Metastatic Pancreatic Carcinoma in the Ovary (tissue), 1 donor: ENCODE measurements around a stretch of chr1.

GRCh38 chr1:180530375-180530911, 28.1 kb upstream of the ACBD6 start:
- PRO-cap = no peak

DNA sequence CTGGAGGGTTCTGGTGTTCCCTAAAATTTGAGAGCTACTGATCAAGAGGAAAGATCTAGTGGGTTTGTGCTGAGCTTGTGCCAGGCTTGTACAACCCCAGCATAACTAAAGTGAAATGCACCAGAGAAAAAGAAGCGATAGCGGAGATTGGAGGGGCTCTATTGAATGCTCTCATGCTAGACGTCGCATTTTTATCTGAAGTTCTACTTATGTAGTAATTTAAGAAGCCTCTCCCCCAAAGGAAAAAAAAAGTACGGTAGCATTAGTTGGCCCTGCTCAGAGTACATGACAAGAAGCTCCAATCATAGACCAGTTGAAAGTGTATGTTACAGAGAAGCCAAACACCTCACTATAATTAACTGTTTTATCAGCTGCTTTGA, 36.6 kb upstream of the ACBD6 start:
- PRO-cap = no peak

- PRO-cap = no peak
These were observed 40.2 kb upstream of the ACBD6 start for GRCh38 chr1:180542602-180542934.

DNA sequence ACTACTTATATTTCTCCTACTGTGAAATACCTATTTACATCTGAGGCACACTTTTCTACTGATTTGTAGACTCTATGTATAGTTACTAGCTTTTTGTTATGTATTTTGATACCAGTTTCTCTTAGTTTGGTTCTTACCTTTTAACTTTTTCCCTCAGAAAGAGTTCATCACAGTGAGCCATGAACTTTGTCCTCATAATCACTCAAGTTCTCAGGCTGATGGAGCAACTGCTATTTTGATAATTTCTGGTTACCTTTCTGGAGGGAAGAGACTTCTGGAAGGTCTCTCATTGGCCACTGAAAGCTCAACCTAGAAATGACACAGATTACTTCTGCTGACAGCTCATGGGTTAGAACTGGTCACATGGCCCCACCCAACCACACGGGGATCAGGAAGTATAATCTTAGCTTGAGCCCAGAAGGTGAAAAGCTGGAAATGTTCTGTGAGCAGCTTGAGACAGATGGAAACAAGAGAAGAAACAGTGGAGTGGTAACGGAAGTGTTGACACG, 22.2 kb upstream of the XPR1 start:
- PRO-cap = no peak

- PRO-cap = no peak
These were observed 13.8 kb downstream of the KIAA1614 start for GRCh38 chr1:180926254-180927240.

DNA sequence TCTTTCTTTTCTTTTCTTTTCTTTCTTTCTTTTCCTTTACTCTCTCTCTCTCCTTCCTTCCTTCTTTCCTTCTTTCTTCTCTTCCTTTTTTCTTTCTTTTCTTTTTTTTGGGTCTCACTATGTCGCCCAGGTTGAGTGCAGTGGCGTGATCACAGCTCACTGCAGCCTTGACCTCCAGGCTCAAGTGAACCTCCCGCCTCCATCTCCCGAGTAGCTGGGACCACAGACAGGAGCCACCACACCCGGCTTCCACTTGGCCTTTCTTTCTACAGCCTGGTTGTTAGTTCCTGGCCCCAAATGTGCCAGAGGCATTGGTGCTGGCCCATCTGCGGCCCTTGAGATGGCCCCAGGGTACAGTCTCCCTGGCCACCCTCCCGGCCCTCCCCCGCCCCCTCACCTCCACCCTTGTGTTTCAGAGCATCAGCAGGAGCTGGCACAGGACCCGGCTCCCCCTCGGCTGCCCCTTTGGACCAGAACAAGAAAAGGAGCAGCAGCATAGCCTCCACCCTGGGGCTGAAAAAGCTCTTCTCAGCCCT, 28.0 kb downstream of the KIAA1614 start:
- PRO-cap = no peak

DNA sequence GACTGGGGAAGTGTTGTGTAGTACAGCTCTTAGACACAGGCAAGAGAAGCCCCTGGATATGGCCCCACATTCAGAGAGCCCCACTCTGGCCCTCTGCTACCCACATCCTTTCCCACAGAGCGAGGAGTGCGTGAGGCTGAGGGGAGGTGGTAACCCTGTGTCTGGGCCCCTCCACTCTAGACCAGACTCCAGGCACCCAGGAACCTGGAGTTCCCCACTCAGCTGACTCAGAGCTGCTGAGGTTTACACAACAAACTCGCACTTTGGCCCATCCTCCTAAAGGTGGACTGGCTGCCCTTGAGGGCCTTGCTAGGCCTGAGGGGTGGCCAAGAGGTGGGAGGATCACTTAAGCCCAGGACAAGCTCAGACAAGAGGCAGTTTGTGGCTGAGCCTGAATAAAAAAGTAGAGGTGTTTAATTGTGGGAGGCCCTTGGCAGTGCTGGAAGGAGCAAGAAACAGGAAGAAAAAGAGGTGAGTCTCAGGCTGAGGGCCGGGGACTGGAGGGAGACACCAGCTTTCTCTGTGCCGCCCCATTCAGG, 10.7 kb downstream of the MR1 start:
- PRO-cap = no peak

GRCh38 chr1:181090318-181090711, 1.8 kb downstream of the IER5 start:
- PRO-cap = bidirectional peak, plus-strand start at chr1:181090378, minus-strand start at chr1:181090226

DNA sequence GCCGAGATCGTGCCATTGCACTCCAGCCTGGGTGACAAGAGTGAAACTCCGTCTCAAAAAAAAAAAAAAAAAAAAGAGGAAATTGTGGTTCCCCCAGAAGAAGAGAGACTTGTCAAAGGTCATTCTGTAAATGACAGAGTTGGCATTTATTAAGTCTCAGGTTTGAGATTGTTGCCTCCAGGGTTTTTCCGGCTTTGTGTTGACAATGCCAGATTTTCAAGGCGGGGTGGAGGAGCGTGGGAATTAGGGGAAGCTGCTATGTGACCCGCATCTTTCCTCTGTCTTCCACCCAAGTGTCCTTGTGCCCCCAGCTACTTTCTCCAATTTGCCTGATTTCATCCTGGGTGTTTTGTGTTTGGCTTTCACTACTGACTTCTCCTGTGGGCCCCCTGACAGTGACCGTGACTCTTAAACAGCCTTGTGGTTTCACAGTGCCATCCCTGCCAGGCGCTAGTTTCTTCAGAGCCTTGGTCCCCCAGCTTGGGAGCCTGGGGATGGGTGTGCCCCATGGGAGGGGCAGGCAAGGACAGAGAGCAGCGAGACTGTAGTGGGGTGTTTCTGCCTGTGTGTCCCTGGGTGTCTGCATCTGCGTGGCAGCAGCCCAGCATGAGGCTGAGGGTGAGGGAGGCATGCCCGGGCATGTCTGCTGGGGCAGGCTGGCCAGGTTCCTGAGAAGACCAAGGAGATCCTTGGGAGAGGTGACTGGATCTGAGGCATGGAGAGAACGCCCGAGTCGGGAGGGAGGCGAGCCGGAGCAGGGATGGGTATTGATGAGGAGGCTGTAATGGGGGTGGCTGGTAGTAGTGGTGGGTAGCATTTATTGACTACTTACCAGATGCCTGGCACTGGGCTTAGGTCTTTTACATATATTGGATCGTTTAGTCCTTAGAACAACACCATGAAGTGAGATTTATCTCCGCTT, 46.3 kb downstream of the IER5 start:
- PRO-cap = bidirectional peak, plus-strand start at position 701 of the sequence, minus-strand start at position 582 of the sequence

GRCh38 chr1:181141339-181142031, 53.0 kb downstream of the IER5 start:
- PRO-cap = no peak

- PRO-cap = no peak
These were observed 91.7 kb downstream of the IER5 start for GRCh38 chr1:181179940-181180904.

- PRO-cap = no peak
These were observed 58.9 kb downstream of the ZNF648 start for GRCh38 chr1:182002641-182002928.

DNA sequence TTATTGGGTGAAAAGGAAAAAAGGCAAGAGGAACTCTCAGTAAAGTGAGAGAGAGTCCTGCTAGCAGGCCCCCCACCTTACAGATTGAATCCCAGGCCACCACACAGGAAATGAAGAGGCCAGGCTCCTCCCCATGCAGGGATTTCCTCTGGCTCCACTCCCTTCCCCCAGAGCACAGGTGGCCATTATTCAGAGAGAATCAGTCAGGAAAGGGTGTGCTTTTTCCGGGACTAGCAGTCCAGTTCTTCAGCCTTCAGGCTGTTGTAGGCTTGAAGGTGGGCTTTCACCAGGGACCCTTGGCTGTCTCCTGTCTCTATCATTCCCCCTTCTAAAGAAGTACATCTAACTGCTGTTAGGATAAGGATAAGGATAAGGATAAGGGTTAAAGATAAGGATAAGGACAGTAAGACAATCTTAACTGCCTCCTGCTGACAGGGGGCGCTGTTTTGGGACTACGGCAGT, 26.3 kb downstream of the ZNF648 start:
- PRO-cap = no peak

DNA sequence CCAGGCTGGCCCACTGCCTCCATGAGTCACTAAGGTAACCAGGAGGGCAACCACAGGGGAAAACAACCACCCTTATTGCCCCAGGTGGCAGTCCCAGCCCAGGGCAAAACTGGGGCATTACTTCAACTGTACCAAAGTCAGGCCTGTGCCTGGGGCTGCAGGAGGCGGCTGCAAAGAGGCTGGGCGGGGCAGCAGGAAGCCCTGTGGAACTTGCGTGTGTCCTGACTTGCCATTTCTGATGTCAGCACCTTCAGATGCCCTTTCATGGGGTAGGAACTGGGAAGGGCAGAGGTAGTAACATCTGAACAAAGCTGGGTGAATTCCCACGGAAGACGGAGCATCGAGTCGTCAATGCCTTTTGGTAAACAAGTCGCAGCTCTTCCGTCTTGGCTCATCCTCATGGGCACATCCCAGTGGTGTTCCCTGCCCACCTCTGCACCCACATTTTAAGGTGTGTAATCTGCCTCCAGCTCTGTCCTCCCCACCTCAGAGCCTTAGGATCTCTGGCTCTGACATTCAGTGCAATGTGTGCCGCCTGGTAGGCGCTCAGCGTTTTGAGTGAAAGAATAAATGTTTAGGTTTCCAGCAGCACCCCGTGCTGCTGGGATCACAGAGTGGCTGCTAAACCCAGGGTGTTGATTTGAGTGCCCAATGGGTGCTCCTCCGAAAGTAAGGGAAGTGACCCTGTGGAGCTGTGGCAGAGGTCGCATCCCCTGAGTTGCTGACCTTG, 26.7 kb upstream of the ZNF648 start:
- PRO-cap = no peak

- PRO-cap = no peak
These were observed 83.9 kb upstream of the ZNF648 start for GRCh38 chr1:182145292-182145991.

DNA sequence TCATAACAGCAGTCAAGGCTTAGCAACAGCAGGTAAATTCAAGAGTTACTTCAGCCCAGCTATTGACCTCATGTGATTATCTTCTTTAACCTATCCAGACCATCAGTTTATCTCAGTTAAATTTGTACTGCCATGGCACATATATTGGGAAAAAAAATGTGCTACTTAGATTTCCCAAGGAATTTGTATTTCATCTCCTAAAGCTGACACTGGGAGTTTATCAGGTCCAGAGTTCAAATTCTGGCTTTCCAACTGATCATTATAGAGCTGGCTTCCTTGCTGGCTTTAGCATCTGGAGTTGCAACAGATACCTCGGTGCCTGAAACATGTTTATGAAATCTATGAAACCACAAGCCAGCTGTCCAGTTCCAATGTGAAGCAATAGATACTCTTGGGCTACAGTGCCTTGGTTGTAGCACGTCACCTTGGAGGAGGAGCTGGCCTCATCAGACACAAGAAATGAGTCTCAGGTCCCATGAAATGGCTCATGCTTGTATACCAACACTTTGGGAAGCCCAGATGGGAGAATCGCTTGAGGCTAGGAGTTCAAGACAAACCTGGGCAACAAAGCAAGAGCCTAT, 132.3 kb upstream of the ZNF648 start:
- PRO-cap = no peak

GRCh38 chr1:182210393-182210720, 148.8 kb upstream of the ZNF648 start:
- PRO-cap = no peak

DNA sequence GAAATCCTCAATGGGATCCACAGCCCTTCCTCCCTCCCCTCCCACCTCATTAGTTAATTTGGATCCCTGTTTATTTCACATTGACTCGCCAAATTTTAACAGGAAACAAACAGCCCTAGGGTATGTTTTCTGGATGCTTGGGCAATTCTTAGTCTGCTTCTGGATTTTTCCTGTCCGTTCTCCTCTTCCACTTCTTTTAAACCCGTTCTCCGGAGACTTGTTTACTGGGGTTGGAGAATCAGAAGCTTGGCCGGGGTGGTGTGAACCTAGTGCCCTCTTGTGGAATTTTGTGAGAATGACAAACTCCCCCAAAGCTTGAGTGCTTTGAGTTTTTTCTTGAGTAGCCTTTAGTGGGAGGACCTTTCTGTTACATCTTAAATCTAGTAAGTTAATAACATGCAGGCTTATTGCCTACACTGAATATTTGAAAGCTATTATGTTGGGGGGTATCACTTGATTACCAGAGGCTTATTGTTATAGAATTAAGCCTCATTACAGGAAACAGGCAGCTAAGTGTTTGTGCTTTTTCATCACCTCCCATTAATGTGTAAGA, 3.8 kb downstream of the TEDDM1 start:
- PRO-cap = no peak

DNA sequence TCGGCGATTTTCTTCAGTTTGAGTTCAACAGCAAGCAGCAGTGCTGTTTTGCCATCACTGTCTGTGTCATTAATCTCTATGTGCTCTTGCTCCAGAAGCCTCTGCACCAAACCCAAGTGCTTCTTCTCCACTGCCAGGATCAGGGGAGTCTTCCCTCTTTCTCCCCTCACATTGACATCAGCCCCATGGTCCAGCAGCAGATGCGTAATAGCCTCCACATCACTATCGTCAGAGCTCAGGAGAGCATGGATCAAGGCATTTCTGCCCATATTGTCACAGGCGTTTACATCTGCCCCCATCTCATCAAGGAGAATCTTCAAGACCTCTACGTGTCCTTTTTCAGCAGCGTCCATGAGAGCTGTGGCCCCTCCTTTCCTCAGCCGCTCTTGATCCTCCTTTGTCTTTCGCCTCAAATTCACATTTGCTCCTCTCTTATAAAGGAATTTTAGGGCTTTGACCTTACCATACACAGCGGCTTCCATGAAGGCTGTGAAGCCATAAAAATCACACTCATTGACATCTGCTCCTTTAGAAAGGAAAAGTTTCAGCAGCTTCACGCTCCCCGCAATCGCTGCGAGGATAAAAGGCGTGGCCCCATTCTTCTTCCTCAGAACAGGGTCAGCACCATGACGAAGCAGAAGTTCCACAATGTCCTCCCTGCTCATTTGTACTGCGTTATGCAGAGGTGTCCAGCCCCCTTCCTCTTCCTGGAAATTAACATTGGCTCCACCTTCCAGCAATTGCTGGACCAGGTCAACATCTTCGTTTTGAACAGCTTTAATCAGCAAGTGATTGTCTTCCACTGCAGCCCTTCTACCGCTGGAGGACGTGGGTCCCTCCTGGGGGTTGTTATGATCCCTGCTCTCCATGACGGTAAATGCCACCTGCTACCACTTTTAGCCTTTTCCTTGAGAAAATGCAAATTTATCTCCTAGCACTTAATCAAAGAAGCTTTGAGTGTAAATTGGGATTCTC, 2.8 kb downstream of the RNASEL start:
- PRO-cap = no peak

GRCh38 chr1:182722214-182722500, 37.8 kb upstream of the RGS8 start:
- PRO-cap = no peak